ENCODE measurements around the genes N4BP1, CNEP1R1 and NKD1.

DNA sequence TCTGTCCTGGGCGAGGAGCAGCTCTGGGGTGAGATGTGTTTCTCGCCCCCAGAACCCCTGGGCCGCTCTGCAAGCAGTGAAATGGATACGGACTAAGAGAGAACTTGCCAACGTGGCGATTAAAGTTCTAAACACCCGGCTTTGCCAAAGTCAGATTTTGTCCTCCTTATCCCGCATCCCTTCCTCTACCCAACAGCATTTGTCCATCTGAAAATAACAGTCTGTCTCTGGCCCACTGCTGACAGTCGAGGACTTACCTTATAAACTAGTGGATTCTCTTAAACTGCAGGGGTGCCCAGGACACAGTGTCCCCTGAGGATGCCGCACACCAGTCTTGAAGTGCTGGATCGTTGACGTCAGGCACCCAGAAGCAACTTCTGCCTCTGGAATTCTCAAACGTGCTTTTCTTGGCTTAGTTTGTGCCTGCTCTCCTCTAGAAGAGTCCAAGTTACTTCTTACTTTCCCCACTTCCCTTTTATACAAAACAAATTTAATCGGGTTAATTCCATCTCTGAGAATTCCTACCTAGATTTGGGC is 1.7 kb upstream of the SIAH1 start:
- RRBS, result no CpG with 5 or more reads among the region's 14 CpGs
CAGE:
- cytosol, long polyA plus RNA, result no peak
- long polyA plus RNA, result no peak
- nucleus, long polyA plus RNA, result no peak

DNA sequence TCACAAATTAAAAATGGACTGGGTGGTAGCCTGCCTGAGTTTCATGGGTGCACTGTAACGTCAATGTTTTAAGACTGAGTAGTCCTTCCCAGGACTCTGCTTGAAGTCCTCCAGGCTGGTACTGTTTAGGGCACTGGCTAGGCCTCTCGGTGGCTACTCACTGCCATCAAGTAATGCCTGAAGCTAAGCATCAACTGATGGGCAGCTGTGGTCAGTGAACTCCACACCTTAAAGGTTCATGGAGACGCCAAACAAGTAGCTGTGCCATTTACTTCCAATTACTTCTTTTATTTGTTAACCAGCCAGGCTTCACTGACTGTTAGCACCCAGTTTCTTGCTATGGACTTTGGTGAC is 6.8 kb downstream of the N4BP1 start:
- RRBS, result no CpG with 5 or more reads among the region's 3 CpGs
CAGE:
- cytosol, long polyA plus RNA, result no peak
- long polyA plus RNA, result no peak
- nucleus, long polyA plus RNA, result no peak

DNA sequence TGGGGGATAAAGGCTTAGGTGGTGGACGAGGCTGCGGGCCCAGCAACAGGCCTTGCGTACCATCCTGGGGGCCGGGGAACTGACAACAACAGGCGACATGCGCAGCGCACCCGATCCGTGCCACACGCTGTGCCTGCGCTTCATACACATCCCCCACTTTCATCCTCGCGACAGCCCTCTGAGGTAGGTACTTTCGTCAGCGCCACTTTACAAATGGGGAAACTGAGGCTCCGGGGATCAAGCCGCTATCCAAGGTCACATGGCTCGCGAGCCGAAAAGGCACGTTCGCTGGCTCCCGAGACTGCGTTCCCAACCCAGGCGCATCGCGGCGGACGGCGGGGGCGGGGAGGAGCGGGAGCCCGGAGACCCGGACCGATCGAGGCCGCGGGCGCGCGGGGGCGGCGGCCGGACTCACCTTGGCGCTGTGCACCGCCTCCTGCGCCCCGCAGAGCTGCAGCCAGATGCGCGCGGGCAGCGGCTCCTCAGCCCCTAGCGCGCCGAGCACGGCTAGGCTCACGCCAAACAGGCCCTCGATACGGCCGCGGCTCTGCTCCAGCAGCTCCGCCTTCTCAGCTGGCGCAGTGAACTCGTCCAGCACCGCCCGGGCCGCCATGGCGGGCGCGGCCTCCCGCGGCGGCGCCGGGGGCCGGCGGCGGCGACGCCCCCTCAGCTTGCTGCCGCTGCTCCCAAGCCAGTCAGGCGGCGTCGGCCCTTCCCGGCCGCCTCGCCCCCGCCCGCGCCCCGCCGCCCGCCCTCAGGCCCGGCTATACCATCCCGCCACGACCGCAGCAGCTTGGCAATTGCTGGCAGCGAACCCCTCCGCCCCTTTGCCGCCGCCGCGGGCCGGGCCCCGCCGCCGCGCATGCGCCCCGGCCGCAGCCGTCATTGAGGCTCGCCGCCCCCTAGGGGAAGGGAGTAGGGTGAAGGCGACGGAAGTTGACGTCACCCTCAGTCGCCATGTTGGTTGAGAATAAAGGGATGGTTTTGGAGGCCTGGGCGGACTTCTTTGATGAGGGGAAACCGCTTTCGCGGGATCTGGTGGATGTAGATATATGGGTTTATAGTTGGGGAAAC is at the start of gene N4BP1:
Gene N4BP1, minus strand, starts transcription at position 821 of the 1,074 bp plus-strand sequence.
- RRBS, result 1% methylated on average over 53 of the region's 122 CpGs
CAGE:
- cytosol, long polyA plus RNA, result no peak
- long polyA plus RNA, result start-site peak on the plus strand centred at position 961 of the sequence, 32 bp wide, 20 and 11 reads in 2 replicates
- nucleus, long polyA plus RNA, result start-site peak on the plus strand centred at position 974 of the sequence, 52 bp wide, 15 and 23 reads in 2 replicates

GRCh38 chr16:49491520-49492205 is 118.1 kb downstream of the C16orf78 start:
- RRBS, result 93% methylated on average over 6 of the region's 21 CpGs
CAGE:
- cytosol, long polyA plus RNA, result no peak
- long polyA plus RNA, result no peak
- nucleus, long polyA plus RNA, result no peak

DNA sequence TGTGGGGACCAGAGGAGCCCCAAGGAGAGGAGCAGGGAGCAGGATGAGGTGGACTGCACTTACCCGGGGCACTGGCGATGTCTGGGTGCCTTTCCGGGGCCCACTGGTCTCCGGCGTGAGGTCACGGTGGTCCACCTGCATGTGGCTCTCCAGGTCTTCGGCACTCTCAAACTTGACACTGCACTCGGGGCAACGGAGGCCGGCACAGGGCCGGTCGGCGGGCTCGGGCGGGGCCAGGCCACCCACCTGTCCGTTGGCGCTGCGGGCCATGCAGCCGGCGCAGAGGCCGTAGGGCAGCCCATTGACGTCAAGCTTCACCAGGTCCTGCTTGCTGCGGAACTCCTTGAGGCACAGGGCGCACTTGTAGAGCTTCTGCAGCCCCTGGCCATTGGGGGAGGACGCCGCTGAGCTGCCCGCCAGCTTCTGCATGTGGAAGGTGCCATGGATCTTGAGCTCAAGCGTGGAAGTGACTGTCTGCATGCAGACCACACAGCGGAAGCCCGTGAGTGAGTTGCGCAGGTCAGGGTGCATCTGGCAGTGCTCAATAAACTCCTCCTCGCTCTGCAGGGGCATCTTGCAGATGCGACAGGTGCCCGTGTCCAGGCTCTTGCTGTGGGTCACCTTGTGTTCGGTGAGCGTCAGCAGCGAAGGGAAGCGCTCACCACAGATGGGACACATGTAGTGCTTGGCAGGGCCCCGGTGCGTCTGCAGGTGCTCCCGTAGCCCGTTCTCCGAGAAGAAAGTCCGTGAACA is 220.1 kb downstream of the ZNF423 start:
- RRBS, result 89% methylated on average over 15 of the region's 44 CpGs
CAGE:
- cytosol, long polyA plus RNA, result no peak
- long polyA plus RNA, result no peak
- nucleus, long polyA plus RNA, result no peak

DNA sequence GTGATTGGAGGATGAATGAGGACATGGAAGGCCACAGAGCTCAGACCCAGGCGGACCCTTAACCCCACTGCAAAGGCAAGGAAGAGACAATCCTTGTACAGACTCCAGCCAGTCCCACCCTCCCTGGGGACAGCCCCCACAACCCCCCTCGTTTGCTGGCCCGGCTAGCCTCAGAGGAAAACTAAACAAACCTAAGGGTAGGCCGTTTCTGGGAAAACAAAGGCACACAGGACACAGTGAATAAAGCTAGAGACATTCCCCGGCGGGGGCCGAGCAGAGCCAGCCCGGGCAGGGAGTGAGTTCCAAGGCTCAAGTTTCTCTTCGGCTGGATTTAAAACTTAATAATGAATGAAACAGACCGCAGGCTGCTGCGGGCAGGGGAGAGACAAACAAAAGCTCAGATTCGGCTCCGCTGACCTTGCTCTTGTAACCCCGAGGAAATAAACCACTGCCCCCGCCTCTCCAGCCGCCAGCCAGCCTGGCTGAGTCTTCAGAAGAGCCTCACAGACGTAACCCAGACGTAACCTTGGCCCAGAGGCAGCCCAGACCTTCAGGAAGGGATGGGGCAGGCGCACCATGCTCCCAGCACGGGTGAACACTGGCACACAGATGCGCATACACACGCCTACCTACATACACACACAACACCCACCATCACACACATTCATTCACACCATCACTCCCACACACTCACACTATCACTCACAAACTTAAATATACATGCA is 216.1 kb downstream of the ZNF423 start:
- RRBS, result 18% methylated on average over 2 of the region's 22 CpGs
CAGE:
- cytosol, long polyA plus RNA, result no peak
- long polyA plus RNA, result no peak
- nucleus, long polyA plus RNA, result no peak

DNA sequence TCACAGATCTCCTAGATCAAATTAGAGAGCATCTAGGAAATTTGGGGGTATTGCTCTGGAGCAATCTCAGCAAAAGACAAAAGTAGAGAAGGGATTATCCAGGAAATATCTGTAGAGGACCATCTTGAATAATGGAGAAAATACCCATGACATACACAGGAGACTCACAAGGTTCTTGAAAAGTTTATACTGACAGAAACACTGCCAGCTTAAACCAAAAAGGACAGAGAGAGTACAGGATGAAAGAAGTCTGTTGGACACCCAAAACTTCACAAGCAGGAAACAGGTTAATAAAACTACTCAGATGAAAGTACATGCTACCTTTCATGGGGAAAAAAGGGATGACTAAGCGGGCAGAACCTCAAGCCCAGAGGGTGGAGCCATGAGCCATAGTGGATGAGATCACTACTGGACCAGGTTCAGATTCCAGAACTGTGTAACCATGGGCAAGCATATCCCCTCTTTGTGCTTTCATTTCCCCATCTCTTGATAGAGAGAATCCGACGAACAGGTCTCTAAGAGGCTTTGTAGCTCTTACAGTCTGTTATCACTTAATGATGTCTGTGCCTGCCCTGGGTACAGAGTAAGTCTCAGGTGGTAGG is 207.0 kb downstream of the ZNF423 start:
- RRBS, result no CpG with 5 or more reads among the region's 3 CpGs
CAGE:
- cytosol, long polyA plus RNA, result no peak
- long polyA plus RNA, result no peak
- nucleus, long polyA plus RNA, result no peak

GRCh38 chr16:49696838-49697278 is 159.1 kb downstream of the ZNF423 start:
- RRBS, result no CpG with 5 or more reads among the region's 7 CpGs
CAGE:
- cytosol, long polyA plus RNA, result no peak
- long polyA plus RNA, result no peak
- nucleus, long polyA plus RNA, result no peak

DNA sequence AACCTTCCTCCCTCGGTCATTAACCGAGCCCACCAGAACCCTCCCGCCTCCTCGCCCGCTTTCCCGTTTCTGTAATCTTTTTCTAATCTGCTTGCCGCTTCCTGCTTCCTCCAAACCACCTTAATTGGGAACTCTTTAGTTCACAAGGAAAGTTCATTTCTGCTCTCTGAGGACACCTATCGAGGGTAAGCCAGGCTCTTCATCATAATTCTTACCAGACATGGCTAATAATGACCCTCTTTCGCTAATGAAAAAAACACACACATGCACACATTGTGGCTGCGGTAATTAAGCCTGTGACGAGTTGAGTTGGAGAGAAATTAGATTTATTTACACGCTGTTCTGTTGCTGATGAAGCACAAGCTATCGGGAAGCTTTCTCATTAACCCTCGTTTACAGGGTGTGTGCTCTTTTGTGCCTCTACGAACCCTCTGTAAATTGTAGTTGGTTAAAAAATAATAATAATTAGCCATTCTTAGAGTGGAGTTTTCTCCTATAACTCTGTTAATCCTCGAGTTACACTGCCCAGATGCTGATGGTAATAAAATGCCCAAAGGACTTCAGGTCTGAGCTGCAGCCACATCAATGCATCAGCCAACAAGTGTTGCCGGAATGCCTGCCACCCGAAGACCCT is 100.5 kb downstream of the ZNF423 start:
- RRBS, result no CpG with 5 or more reads among the region's 18 CpGs
CAGE:
- cytosol, long polyA plus RNA, result no peak
- long polyA plus RNA, result no peak
- nucleus, long polyA plus RNA, result no peak

GRCh38 chr16:49838309-49839652 is 17.1 kb downstream of the ZNF423 start:
- RRBS, result 82% methylated on average over 12 of the region's 87 CpGs
CAGE:
- cytosol, long polyA plus RNA, result no peak
- long polyA plus RNA, result no peak
- nucleus, long polyA plus RNA, result no peak

DNA sequence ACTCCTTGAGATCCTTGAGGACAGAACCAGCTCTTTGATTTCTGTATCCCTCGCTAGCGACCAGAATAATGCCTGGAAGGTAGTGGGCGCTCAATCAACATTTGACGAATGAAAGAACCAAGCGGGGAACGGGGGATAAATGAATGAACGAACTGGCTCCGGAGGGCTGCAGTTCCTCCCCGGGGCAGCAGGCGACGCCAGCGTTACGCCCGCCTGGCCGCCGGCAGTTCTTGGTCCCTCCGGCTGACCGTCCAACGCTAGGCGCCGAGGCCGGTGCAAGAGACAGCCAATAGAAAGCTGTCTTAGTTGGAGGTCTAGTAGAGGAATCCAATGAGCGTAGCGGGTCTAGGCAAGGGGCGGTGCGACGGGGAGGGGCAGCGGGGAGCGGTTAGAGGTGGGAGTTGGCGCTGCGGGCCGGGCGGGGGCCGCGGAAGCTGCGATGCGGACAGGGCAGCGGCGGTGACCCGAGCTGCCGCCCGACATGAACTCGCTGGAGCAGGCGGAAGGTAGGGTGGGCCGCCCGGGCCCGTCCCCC is at the start of gene CNEP1R1:
Gene CNEP1R1, plus strand, starts transcription at position 391 of the 535 bp plus-strand sequence.
- RRBS, result 1% methylated on average over 19 of the region's 47 CpGs
CAGE:
- cytosol, long polyA plus RNA, result no peak
- long polyA plus RNA, result no peak
- nucleus, long polyA plus RNA, result no peak

DNA sequence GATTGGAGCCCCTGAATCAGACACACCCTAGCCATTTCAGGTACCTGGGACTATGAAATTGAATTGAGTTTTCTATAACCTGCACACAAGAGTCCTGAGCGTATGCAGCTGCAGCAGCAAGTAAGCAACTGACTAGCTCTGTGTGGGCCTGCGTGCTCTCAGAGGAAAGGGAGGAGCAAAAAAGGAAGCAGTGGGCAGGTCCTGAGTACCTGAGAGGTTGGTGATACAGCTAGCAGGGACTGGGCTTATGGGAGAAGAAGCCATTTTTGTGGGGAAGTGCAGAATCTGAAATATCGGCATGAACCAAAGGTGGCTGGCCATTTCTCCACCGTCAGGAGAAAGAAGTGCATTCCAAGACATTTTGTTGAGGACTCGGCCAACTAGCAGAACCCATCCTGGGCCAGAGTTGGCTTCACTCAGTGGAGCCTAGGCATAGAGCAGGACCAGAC is 27.3 kb upstream of the BRD7 start:
- RRBS, result no CpG with 5 or more reads among the region's 5 CpGs
CAGE:
- cytosol, long polyA plus RNA, result no peak
- long polyA plus RNA, result no peak
- nucleus, long polyA plus RNA, result no peak

DNA sequence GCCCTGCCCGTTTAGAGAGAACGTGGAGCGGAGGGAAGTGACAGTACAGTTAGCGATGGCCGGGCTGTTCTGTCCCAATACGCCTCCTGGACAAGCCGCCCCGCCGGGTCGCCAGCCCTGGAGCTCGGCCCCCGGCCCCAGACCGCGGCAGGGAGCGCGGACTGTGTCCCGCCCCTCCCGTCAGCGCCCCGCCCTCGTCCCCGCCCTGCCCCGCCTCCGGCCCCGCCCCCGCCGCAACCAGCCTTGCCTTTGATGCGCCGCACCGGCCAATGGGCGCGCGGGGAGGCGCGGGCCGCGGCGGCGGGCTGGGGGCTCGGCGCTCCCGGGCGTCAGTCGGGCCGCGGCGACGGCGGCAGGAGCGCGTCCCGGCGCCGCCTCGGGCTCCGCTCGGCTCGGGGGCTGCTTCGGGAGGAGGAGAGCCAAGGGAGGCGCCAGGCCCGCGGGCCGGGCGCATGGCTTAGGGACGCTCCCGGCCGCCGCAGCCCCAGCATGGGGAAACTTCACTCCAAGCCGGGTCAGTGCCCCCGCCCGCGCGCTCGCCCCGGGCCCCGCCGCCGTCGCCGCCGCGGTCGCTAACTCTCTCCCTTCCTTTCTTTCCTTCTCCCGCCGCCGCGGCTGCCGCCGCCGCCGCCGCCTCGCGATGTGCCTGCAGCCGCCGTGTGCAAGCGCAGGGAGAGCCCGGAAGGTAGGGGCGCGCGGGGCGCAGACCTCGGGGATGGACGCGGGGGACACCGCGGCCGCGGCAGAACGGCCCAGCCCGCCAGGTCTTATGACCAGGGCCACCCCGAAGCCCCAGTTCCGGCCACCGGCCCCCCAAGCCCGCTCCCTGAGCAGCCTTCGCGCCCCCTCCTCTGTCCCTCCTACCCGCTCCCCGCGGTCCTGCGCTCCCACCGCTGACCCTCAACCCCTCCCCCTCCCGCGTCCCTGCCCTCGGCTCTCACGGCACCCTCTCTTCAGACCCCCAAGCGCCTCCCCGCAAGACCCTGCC is at the start of gene NKD1:
Gene NKD1, plus strand, starts transcription at position 332 of the 988 bp plus-strand sequence.
- RRBS, result 1% methylated on average over 50 of the region's 128 CpGs
CAGE:
- cytosol, long polyA plus RNA, result no peak
- long polyA plus RNA, result no peak
- nucleus, long polyA plus RNA, result no peak

DNA sequence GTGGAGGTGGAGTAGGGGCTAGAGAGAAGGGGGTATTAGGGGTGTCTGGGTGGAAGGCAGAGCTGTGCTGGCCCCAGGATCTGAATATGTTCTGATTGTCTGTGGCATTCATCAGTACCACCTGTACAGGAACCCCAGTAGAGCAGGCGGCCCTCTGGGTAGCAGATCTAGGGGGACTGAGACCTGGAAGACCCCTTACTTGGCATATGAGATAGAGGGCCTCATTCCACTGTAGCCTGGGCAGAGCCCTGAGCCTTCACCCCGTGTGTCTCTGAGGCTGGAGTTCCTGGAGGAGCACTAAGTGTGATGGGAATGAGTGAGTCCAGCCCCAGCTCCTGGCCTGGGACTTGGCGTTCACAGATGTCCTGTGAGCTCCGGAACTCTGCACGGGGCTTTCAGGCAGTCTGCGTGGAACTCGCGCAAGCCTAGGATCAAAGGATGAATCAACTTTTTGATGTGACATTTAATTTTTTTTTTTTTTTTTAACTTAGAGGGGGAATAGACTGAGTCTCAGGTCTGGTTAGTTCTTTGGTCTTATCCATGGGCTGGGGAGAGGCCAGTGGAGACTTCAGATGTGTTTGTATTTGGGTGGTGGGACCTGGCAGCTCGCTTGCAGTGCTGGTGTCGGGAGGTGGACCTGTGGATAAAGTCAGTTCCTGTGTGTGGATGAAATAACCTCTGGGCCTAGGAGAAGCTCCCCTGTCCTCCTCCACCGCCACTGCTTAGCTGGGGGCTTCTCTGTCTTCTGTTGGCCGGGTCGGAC is 1.9 kb downstream of the NKD1 start:
- RRBS, result no CpG with 5 or more reads among the region's 13 CpGs
CAGE:
- cytosol, long polyA plus RNA, result no peak
- long polyA plus RNA, result no peak
- nucleus, long polyA plus RNA, result no peak

DNA sequence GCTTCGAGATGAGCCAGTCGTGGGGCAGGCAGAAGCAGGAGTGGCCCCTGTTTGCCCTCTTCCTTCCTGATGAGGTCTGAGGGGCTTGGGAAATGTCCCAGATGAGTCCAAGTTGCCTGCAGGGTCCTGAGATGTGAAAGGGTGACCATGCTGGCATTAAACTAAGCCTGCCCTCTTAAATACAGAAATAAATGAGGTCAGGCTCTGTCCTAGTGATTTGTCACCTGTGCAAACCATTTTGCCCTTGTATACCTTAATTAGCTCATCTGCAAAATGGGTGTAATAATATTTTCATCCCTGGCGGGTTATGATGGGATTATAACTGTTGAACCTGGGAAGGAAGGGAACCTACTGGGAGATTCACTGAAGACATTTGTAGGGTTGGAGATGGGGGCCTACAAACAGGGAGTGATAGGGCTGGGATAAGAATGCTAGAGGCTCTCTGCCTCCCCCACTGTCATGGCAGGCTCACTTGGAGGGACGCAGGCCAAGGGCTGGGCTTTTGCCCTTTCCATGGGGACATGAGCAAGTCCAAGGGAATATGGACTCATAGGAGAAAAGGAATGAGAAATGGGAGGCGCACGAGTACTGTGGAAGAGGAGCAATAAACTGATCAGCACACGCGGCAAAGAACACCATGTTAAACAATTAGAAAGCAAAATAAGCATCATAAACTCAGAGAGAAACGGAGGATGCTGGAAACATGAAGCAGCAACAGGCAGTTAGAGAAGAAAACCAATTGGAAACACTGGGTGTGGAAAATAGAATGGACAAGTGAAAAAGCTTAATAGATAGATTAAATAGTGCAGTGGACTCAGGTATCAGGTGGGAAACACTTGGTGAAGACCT is 4.4 kb downstream of the NKD1 start:
- RRBS, result no CpG with 5 or more reads among the region's 9 CpGs
CAGE:
- cytosol, long polyA plus RNA, result no peak
- long polyA plus RNA, result no peak
- nucleus, long polyA plus RNA, result no peak

DNA sequence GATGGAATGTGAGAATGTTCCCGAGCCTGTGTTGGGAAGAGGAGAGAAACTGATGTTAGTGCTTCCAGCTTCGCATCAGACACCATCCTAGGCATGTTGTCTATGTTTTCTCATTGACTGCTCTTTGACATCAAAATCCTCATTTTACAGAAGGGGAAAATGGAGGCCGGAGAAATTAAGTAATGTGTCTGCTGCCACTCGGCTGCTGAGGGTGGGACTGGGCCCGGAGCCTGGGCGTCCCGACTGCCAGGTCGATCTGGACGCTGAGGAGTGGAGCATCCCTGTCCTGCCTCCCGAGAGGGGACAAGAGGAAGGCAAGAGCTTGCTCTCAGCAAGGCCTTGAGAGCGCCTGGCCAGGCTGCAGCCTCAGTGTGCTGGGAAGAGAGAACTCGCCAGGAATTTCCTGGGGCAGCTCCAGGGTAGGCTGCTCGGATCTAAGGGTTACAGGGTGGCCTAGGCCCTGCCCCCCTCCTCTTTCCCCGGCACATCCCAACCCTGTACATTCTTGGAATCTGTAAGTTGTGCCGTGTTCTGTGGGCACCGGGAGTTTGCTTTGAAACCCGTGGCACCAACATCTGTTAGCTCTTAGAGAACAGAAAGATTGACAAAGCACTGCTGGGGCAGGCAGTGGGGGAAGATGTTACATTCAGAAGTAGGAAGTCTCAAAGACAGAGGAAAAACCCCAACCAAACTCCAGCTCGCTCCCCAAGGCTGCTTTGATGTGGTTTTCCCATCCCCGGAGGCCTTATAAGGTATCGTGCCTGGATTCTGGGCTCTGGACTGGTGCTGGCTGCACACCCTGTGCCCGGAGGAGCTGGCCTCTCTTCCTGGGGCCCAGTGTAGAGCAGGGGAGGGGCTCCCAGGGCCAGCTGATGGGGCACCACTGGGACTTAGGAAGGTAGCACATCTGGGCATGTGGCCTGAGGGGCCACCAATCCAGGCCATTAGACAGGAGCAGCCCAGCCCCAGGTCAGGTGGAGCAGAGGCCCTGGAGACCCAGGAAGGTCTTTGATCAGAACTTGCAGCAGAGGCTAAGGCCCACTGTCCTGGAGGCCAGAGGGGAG is 55.1 kb downstream of the NKD1 start:
- RRBS, result 67% methylated on average over 7 of the region's 21 CpGs
CAGE:
- cytosol, long polyA plus RNA, result no peak
- long polyA plus RNA, result no peak
- nucleus, long polyA plus RNA, result no peak

- RRBS, result no CpG with 5 or more reads among the region's 17 CpGs
CAGE:
- cytosol, long polyA plus RNA, result no peak
- long polyA plus RNA, result no peak
- nucleus, long polyA plus RNA, result no peak
Observed at GRCh38 chr16:50697773-50698491, 4.5 kb downstream of the NOD2 start.

DNA sequence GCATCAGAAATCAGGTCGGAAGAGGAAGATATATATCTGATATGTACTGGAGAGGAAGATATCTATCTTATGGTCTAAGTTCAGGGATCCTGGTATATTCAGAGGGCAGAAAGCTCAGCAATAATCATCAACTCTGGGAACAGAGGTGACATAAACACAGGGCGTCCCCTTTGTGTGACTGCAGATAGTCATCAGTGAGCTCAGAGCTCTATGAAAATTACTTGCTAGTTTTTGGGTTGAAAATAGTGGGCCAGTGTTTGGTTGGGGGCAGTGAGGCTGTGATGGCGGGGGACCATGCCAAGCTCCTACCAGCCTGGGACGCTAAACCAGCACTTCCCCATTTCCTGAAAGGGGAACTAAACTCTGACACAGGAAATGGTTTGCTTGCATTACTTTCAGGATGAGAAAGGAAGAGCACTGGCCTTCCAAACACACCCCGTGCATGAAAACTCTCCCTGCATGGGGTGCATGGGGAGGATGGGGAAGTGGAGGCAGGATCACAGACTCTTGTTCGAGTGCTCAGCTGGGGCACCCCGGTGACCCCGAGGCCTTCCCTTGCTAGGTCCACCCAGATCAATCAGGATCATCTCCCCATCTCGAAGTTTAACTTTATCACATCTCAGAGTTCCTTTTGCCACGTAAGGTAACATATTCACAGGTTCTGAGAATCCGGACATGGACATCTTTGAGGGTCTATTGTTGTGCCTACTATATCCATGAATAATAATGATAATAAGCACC is 15.9 kb downstream of the NOD2 start:
- RRBS, result no CpG with 5 or more reads among the region's 11 CpGs
CAGE:
- cytosol, long polyA plus RNA, result no peak
- long polyA plus RNA, result no peak
- nucleus, long polyA plus RNA, result no peak

DNA sequence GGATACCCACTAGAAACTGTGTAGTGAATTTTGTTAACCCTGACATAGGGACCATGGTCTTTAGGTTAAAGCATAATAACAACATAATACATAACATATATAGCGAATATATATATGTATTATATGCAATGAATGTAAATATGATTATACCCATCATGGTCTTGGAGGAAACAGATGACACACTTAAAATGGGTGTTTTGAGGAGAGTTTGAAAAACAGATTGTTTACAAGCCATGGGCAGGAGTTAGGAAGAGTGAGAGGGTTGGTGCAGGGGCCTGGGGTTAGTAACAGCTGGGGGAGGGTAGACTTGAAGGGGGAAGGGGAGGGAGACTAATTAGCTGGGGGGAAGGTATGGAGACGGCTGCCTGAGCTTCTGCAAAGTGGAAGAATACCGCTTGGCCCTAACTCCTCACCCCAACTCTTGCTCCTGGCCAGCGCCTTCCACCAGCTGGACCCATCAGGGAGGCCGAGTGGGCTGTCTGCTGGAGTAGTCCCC is 20.0 kb downstream of the NOD2 start:
- RRBS, result no CpG with 5 or more reads among the region's 5 CpGs
CAGE:
- cytosol, long polyA plus RNA, result no peak
- long polyA plus RNA, result no peak
- nucleus, long polyA plus RNA, result no peak

DNA sequence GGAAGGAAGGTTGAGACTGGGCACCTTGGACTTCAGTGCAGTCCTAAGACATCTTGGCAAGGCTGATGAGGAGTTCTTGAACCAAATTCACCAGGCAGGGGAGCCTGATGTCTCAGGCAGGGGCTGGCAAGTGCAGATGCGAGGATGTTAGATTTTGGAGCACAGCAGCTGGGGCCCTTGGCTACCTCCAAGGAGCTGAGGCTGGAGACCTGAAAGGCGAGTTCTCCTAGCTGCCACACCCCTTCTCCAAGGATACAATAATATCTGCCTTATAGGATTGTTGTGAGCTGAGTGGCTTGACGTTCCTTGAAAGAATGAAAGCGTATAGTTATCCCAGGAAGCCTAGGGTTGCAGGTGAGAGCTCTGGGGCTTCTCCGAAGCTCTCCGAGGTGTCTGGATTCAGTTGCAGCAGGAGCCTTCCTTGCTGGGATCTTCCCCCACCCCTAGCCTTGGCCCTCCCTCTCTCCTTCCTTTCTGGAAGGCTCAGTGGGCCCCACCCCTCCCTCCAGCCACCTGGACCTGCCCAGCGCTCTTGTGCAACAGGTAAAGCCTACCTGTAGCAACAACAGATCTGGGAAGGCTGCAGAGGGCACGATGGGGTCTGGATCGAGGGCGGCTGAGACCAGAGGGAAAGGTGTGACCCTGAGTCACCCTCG is 22.8 kb upstream of the CYLD start:
- RRBS, result no CpG with 5 or more reads among the region's 11 CpGs
CAGE:
- cytosol, long polyA plus RNA, result no peak
- long polyA plus RNA, result no peak
- nucleus, long polyA plus RNA, result no peak